ENCODE data around the gene ROPN1L.

GRCh38 chr5:5598448-5599150 is 176.1 kb downstream of the ICE1 start:
- PRO-cap, result no peak
- RRBS, result no CpG with 5 or more reads among the region's 11 CpGs

DNA sequence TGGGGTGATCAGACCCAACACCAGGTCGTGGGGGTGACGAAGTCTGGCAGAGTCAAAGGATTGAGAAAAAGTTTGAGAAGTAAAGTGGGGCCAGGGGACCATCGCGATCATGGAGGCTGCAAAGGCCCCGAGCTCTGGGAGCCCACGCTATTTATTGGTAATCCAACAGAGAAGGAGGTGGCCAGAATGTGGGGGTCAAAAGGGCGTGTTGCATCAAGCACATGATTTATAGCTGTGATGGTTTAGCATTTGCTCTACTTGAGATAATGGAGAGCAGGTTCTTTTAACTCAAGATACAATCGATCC is 39.7 kb downstream of the NSUN2 start:
- PRO-cap, result no peak
- RRBS, result no CpG with 5 or more reads among the region's 8 CpGs

GRCh38 chr5:6596241-6596961 is 36.4 kb downstream of the NSUN2 start:
- PRO-cap, result no peak
- RRBS, result no CpG with 5 or more reads among the region's 9 CpGs

DNA sequence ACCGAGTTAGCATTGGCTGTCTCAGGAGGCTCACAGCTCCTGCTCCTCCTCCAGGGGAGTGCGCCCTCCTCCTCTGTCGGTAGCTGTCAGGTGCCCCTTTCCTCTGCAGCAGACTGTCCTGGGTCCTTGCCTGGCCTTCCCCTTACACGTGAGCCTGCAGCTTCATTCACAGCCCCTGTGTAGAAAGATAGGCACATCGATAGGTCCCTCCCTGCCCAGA is 17.1 kb downstream of the TENT4A start:
- PRO-cap, result no peak
- RRBS, result no CpG with 5 or more reads among the region's 5 CpGs

DNA sequence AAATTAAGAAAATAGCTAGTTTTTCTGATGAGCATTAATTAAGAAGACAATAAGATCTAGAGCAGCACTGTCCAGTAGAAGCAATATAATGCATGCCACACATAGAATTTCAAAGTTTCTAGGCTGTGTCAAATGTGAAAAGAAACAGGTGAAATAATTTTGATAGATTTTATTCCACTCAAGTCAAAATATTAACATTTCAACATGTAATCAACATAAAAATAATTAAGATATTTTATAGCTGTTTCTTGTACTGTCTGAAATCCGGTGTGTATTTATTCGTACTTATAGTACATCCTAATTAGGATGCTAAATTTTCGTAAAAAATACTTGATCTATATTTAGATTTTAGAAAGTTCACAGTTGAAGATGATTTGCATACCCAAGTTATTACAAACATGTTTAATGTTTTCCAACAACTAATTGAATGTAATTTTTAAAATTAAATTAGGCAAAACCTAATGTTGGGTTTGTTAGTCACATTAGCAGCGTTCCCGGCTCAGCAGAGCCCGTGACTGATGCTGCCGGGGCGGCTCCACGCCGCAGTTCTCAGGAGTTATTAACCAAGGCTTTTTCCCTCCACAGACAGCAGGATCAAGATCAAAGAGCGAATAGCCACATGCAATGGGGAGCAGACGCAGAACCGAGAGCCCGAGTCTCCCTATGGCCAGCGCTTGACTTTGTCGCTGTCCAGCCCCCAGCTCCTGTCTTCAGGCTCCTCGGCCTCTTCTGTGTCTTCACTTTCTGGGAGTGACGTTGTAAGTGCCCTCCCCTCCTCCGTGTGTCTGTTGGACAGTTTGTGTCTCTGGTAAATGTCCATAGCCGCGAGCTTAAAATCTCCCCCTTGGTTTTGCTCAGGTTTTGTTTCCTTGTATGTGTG is 36.8 kb downstream of the TENT4A start:
- PRO-cap, result no peak
- RRBS, result 100% methylated on average over 2 of the region's 21 CpGs

DNA sequence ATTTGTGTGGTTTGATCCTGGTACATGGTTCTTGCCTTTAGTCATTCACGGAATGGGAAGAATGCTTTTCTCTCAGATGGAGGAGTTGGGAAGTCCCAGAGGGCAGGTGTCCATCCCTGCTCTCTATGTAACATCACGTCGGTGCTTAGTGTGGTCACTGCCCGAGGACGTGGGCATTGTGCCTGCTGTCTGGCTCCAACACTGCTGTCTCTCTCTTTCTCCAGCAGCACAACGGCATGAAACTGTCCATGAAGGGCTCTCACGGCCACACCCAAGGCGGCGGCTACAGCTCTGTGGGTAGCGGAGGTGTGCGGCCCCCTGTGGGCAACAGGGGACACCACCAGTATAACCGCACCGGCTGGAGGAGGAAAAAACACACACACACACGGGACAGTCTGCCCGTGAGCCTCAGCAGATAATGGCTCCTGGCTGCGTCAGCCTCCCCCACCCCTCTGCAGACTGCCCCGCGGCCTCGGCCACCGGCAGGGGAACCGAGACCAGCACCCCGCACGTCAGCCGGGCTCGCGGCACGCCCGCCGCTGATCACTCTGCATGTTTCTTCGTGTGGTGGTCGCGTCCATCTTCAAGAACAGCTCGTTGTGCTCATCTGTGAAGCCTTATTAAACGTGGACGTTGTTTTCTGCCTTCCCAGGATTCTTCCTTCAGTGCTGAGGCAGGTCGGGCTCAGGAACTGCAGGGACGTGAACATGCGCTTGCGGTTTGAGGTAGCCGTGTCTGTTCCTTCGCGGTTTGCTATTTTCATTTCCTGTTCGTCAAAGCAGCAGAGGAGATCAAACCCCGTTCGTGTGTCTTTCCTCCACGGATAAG is 41.5 kb downstream of the TENT4A start:
- PRO-cap, result no peak
- RRBS, result 94% methylated on average over 6 of the region's 46 CpGs

- PRO-cap, result bidirectional peak, plus-strand start at chr5:6766799, minus-strand start at chr5:6766663
- RRBS, result no CpG with 5 or more reads among the region's 18 CpGs
These were observed 53.4 kb downstream of the TENT4A start for GRCh38 chr5:6766380-6767203.

DNA sequence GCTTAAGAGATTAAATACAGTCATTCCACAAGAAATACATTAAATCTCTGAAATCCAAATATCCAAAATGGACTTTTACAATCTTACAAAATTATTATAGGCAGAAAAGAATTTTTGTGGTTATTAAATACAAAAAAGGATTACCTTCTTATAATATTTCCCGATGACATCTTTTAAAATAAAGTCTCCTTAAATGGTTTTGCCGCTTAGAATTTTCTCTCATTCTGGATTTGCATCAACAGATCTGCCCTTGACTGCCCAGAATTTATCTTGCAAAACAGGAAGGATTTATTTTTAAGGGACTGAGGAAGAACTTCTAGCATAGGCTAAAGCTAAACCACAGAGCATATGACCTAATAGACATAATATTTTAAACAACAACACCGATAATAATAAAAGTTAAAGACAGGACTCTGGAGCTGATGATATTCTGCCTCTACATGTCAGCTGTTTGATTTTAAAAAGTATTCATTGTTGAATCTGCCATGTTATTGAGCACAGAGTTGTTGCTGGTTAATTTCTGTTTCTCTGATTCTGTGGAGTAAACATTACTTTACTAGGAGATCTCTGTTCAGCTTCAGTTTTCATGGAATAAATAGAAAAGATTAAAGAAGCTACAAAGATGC is 145.3 kb upstream of the ADCY2 start:
- PRO-cap, result unidirectional peak, minus-strand start at position 267 of the sequence
- RRBS, result no CpG with 5 or more reads among the region's 3 CpGs

DNA sequence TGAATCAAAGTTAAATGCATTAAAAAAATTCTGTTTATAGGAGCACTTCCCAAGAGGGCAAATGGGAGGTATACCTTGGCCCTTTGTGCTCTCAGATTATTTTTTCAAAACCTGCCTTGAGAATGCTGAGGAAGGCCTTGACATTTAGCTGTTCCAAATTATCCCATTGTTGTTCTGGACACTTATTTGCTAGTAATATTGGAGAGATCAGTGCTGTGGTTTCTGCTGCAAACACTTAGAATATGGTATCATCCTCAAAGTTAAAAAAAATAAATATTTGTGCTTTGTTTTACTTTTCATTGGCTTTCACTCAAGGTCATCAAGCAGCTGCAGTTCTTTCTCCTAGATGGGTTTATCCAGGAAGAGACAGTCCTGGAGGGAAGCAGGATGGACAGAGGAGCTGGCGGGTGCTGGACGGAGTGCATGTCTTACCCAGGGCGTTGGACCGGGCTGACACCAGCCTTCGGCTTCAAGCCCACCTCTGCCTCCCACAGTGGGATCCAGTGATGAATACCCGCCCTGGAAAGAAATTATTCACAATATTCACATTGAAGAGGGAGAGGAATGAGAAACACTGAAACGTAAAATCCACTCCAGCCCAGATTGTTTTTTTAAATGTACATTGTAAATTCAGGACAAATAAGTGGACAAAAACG is 193.6 kb downstream of the MTRR start:
- PRO-cap, result no peak
- RRBS, result no CpG with 5 or more reads among the region's 8 CpGs

GRCh38 chr5:8457293-8457861 is 588.4 kb downstream of the MTRR start:
- PRO-cap, result bidirectional peak, plus-strand start at chr5:8457700, minus-strand start at chr5:8457549
- RRBS, result 31% methylated on average over 11 of the region's 50 CpGs

- PRO-cap, result no peak
- RRBS, result no CpG with 5 or more reads among the region's 1 CpG
These were observed 530.8 kb downstream of the SEMA5A start for GRCh38 chr5:9015218-9015417.

GRCh38 chr5:9553642-9554159 is 7.8 kb upstream of the SEMA5A start:
- PRO-cap, result no peak
- RRBS, result no CpG with 5 or more reads among the region's 4 CpGs

GRCh38 chr5:10255230-10256178 is 5.4 kb downstream of the CCT5 start:
- PRO-cap, result no peak
- RRBS, result no CpG with 5 or more reads among the region's 18 CpGs

DNA sequence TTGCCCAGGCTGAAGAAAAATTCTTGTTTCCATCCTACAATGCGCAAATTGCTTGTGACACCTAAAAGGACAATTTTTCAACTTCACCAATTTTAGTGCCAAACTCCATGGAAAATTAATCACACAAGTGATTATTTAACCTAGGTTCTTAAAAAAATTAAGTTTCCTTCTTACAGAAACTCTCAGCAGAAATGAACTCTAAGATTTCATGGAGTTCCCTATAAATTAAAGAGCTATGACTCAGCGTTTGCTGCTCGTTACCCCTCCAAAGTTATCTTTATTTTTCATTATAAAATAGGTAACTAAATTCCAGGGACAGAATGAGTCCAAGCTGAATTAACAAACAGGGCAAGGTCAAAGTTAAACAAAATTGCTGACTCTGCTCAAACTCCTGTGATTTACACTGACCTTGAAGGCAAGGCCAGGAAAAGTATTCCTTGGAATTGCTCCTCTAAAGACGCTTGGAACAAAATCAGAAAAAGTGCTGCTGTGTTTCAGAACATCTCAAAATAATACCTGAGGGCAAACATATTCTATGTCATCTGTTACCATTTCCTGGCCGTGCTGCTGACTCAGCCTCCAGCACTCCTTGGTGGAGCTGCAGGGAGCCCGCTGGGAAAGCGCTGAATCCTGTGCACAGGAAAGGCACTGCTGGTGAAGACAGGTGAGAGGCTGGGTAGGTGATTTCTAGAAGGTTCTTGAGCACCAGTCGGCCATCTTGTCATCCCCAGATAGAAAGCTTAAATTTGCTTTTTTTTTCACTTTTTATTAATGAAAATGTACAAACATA is 2.5 kb upstream of the CMBL start:
- PRO-cap, result no peak
- RRBS, result no CpG with 5 or more reads among the region's 8 CpGs

DNA sequence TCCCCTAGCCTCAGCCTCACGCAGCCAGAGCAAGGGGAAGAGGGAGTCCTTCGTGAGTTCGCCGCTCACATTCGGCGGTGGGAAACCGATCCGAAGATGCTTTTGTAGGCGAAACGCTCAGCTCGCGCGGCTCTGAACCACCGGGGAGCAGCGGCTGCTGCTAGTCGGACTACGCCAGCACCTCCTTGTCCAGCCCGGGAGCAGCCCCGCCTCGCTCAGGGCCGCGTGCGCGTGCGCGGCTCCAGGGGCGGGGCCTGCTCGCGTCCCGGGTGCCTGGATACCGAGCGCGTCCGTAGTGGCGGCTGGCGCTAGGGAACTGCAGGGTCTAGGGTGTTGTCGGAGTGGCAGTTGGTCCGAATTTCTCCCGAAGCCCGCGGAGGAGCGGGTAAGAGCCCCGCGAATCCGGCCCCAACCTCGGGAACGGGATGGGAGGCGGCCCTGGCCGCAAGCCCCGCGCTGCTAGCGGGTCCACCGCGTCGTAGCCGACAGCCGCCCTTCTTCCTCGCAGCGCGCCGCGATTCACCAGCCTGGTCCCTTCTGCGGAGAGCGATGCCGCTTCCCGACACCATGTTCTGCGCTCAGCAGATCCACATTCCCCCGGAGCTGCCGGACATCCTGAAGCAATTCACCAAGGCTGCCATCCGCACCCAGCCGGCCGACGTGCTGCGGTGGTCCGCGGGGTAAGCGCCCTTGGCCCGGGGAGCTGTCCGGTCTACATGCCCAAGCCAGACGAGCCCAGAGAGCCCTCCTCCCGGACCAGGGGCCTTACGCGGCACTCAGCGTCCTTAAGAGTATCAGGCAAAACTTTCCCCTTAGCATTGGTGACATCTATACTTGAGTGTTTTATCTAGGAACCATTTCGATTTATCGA is at the start of gene ROPN1L:
Gene ROPN1L (plus strand): TSS at position 261 of the 871 bp plus-strand sequence.
- PRO-cap, result bidirectional peak, plus-strand start at position 295 of the sequence, minus-strand start at position 162 of the sequence
- RRBS, result 2% methylated on average over 32 of the region's 86 CpGs

DNA sequence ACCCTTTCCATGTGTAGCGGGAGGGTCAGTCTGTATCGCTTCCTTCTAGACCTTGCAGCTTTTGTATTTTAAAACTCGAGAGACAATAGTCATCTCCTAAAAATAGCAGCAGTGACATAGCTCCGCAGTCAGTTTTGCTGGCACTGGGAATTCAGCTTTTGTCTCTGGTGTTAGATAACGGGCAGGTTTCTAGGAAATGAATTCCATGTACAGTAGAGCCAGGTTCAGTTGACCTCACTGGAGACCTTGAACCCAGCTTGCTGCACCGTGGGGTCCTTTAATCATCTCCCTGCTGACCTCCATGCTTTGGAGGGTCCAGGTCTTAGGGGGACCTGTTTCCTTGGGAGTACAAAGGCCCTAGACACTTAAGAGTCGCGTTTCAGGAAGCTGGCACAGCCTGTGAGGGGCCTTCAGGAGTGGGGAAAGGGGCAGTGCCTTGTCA is 13.8 kb downstream of the ANKRD33B start:
- PRO-cap, result no peak
- RRBS, result no CpG with 5 or more reads among the region's 8 CpGs

- PRO-cap, result no peak
- RRBS, result no CpG with 5 or more reads among the region's 11 CpGs
These were observed 69.8 kb downstream of the ANKRD33B start for GRCh38 chr5:10633631-10634140.

DNA sequence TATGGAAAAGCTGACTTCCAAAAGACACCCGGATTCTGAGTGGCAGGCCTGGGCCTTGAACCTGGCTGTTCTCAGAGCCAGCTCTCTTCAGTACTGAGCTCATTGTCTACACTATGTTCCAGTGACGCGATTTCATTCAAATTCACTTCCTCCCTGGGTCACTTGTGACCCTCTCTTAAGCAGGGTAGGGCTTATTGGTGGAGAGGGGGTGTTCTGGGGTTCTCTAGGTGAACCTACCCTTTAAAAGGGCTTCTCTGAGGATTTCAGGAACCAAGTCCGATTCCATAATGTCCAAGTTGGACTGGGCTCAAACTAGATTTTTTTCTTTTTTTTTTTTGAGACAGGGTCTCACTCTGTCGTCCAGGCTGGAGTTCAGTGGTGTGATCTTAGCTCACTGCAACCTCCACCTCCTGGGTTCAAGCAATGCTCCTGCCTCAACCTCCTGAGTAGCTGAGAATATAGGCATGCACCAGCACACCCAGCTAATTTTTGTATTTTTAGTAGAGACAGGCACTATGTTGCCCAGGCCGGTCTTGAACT is 70.3 kb downstream of the ANKRD33B start:
- PRO-cap, result no peak
- RRBS, result no CpG with 5 or more reads among the region's 6 CpGs

GRCh38 chr5:10724682-10725722 is 36.0 kb downstream of the DAP start:
- PRO-cap, result bidirectional peak, plus-strand start at chr5:10725343, minus-strand start at chr5:10725237
- RRBS, result no CpG with 5 or more reads among the region's 17 CpGs

- PRO-cap, result no peak
- RRBS, result no CpG with 5 or more reads among the region's 9 CpGs
These were observed 14.4 kb downstream of the DAP start for GRCh38 chr5:10746585-10747093.